Skeletal muscle satellite cell (primary cell): Measurements from ENCODE around the genes VPS54 and SERTAD2.

- CAGE, long polyA plus RNA = no peak
Measured at GRCh38 chr2:62569894-62570271, 63.9 kb upstream of the TMEM17 start.

DNA sequence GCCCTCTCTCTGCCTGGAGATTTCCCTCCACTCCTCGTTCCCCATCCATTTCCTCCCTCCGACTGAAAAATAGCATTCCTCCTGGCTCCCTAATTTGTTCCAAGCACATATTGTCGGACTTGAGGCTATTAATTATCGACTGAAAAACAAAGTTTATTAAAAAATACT is 737 bp downstream of the EHBP1 start:
- CAGE, long polyA plus RNA = no peak

DNA sequence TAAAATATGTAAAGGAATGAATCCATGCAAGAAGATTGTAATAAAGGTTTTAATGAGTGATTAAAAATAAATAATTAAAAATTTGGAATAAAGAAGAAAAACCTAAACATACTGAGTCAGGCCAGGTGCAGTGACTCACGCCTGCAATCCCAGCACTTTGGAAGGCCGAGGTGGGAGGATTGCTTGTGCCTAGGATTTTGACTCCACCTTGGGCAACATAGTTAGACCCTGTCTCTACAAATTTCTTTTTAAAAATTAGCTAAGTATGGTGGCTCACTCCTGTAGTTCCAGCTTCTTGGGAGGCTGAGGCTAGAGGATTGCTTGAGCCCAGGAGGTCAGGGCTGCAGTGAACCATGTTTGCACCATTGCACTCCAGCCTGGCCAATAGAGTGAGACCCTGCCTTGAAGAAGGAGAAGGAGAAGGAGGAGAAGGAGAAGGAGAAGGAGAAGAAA is 147.2 kb upstream of the OTX1 start:
- CAGE, long polyA plus RNA = no peak

DNA sequence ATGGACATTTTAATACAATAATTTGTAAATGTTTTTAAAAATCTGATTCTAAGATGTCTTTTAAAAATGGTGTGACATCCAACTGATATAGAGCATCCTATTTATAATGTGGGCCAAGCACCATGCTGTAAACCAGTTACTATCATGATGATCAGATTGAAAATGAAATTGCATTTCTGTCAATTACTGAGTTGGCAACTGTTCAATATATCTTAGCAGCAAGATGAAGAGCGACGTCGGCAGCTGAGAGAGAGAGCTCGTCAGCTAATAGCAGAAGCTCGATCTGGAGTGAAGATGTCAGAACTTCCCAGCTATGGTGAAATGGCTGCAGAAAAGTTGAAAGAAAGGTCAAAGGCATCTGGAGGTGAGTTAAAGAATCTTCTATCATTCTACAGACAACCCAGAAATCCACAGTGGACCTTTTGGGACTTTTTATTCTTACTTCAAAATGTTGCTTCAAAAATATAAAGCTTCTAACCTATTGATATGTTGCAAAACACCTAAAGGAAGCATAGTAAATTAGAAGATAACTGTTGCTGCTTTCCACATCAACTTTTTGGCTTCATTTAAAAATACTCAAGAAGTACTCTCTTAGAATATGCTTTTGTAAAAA is 71.6 kb upstream of the OTX1 start:
- CAGE, long polyA plus RNA = no peak

DNA sequence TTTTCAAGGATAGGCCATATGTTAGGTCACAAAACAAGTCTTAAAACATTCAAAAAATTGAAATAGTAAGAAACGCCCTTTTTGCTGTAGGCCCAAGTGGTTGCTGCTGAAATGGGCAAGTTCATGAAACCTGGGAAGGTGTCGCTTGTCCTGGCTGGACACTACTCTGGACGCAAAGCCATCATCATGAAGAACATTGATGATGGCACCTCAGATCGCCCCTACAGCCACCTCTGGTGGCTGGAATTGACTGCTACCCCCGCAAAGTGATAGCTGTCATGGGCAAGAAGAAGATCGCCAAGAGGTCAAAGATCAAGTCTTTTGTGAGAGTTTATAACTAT is 95.4 kb downstream of the MDH1 start:
- CAGE, long polyA plus RNA = no peak

DNA sequence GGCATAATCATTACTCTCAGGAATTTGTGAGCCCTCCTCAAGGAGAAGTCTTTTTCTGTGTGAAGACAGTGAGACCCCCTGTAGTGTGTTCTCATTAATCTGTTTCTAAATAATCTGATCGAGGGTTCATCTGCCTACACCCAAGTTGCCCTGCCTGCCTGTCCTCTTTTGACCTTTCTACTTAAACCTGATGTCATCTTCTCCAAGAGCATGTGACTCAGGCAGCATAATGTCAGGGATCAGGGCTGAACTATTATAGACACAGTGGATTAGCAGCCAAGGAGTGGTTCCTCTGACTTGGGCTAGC is 123.9 kb downstream of the MDH1 start:
- CAGE, long polyA plus RNA = no peak

GRCh38 chr2:63810905-63811418 is 30.7 kb upstream of the UGP2 start:
- CAGE, long polyA plus RNA = no peak

DNA sequence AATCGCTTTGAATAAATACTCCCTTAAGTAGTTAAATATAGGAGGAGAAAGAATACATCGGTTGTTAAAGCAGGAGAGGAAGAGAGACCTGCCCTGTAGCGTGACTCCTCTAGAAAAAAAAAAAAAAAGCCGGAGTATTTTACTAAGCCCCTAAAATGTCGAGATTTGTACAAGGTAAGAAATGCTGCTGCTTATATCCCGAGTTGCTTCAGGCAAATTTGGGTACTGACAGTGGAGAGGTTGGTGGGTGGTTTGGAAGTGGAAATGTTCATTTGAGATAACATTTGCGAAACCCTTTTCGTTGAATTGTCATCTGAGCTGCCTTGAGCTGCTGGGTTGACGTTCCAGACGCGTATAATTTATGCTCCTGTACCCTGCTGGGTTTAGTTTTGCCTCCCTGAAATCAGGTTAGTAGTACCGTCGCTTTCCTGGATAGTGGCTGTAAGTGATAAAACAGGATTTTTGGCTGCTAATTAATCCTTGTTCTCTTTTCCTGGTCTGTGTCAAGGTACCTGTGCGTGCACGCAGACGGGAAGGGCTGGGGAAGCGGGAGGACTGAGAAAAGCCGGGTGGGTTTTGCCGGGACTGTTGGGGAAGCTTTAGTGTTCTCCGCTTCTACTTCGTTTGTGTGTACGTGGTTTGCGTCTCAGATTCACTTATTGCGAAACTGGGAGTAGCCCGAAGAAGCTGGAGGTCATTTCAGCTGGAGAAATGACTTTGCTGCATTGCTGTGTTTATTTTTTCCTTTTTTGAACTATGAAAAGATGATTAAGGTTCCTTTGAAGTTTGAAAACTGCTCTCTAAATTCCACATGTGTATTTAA is 546 bp downstream of the UGP2 start:
- CAGE, long polyA plus RNA = no peak

DNA sequence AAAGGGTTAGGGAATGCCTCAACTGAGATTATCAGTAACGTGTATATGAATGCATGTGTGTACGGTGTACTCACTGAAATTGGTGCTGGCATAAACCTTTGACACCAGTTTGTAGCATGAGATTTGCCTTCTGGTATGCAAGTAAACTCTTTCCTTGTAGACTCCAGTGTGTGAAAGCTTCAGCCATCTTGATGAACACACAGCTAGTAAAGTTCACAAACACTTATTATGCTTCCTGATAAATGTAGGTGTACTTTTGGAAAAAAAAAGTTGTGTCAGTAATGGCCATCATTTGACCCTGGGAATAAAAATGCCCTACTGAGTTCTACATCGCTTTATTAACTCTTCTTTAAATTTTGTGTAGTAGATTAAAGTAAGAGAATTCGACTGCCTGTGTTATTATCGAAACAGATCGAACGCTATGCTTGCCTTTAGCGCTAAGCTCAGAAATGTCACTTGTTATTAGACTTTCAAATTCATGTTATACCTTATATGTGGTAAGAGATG is 1.2 kb downstream of the UGP2 start:
- CAGE, long polyA plus RNA = no peak

DNA sequence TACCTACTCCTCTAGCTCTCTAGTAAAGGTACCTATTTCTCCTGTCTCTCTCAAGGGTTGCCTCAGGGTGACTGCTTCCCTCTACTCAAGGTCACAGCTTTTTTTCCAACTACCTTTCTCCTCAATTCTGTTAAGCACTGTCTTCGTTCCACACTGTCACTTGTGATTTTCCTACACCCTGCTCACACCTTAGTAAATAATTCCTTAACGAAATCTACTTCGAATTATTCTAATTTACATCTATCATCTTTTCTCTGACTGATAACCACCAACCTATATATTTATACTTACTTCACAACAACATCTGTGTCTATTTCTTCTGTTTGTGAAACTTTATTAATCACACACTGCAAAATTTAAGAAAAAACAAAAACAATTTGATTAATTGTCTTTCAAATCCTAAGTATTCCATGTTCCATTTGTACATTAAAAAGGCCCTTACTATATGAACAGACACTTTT is 74.9 kb downstream of the VPS54 start:
- CAGE, long polyA plus RNA = no peak

GRCh38 chr2:64012521-64013211 is 6.6 kb downstream of the VPS54 start:
- CAGE, long polyA plus RNA = no peak

DNA sequence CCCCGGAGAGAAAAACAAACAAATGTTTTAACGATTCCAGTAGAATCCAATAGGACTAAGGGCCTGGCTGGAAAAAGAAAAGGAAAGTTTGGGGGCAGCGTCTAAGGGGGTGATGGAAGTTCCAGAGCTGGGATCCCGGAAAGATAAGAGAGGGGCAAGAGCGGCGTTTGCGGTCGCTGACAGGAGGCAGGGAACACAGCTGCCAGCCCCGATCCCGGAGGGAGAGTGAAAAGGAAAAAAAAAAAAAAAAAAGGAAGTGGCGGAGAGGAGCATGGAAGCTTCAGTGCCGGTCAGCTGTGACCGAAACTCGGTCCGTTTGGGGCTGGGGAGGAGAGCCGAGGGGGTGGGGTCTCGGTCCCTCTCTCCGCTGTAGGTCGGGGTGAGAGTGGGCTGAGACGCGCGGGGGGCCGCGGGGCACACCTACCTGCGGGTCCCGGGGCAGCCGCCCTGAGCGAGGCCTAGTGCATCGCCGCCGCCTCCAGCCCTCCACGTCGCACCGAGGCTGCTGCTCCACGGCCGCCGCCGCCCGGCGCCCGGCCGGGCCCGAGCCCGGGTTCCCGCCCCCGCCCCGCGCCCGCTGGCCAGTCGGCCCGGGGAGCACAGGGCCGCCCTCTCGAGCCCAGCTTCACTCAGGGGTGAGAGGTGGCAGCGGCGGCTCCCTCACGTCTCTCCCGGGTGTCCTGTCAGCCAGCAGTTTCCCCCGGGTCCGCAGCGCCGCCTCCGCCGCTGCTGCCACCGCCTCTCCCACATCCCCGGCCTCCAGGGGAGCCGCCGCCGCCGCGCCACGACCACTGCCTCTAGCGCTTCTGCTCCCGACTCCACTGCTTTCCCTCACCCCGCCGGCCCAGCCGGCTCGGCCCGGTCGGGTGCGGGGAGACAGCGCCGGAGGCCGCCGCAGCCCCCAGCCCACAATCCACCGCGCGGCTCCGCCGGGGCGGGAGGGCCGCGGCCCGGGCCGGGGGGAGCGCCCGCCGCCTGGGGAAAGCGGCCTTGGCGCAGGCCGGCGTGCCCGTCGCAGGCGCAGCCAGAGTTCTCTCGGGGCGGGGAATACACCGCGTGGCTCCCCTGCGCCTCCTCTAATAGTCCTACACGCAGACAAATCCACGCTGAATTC is at the start of gene VPS54:
Gene VPS54 (minus strand): TSS at position 915 of the 1,114 bp plus-strand sequence.
- CAGE, long polyA plus RNA = no peak

GRCh38 chr2:64116463-64116662 is 27.9 kb downstream of the PELI1 start:
- CAGE, long polyA plus RNA = no peak

- CAGE, long polyA plus RNA = no peak
Measured at GRCh38 chr2:64120909-64121582, 23.2 kb downstream of the PELI1 start.

- CAGE, long polyA plus RNA = no peak
Measured at GRCh38 chr2:64227926-64228713, 83.9 kb upstream of the PELI1 start.

DNA sequence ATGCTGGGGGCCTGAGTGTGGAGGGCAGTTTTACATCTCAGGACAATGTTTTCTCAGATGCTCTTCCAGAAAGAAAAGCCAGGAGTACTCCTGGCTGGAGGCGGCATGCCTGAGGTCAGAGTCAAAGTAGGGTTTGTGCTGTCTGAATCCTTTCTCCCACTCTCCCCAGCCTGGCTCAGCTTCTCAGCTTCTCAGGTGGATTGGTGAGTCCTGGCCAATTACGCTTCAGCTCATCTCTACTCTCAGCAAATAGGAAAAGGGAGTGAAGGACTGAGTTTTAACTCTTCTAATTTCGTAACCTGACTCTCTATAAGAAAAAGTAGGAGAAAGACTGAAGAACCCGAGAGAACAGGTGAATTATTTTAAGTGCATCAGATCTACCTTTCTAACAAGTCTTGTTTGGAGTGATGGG is 107.4 kb upstream of the PELI1 start:
- CAGE, long polyA plus RNA = no peak

DNA sequence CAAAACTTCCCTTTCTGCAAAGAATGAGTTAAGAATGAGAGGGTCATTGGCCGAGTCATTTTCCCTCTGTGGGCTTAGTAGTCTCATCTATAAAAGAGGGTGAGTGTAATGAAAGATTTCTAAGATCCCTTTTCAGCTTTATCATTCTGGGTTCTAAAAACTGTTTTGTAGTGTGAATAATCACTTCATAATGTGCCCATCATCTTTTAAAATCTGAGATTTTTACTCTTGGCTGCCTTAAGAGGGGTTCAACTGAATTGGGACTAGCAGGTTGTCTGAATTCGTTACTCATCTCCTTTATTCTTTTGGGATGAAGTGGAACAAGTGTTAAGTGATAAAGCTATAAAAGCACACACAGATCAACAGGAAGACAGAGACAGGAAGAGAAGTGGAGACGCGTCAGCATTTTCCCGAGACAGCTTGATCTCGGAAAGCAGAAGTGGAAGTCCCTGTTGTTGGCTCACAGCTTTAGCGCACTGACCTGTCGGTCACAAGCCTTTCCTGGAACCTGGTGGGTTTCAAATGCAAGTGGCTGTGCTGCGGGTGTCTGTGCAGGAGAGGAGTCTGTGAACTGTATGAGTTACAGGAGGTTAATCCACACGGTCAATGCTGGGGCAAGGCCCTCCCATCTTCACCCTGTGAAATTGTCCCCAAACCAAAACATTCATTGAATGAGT is 116.5 kb upstream of the PELI1 start:
- CAGE, long polyA plus RNA = no peak

GRCh38 chr2:64329746-64330469 is 124.1 kb upstream of the LGALSL start:
- CAGE, long polyA plus RNA = no peak

- CAGE, long polyA plus RNA = no peak
Measured at GRCh38 chr2:64474187-64474476, 20.2 kb downstream of the LGALSL start.

DNA sequence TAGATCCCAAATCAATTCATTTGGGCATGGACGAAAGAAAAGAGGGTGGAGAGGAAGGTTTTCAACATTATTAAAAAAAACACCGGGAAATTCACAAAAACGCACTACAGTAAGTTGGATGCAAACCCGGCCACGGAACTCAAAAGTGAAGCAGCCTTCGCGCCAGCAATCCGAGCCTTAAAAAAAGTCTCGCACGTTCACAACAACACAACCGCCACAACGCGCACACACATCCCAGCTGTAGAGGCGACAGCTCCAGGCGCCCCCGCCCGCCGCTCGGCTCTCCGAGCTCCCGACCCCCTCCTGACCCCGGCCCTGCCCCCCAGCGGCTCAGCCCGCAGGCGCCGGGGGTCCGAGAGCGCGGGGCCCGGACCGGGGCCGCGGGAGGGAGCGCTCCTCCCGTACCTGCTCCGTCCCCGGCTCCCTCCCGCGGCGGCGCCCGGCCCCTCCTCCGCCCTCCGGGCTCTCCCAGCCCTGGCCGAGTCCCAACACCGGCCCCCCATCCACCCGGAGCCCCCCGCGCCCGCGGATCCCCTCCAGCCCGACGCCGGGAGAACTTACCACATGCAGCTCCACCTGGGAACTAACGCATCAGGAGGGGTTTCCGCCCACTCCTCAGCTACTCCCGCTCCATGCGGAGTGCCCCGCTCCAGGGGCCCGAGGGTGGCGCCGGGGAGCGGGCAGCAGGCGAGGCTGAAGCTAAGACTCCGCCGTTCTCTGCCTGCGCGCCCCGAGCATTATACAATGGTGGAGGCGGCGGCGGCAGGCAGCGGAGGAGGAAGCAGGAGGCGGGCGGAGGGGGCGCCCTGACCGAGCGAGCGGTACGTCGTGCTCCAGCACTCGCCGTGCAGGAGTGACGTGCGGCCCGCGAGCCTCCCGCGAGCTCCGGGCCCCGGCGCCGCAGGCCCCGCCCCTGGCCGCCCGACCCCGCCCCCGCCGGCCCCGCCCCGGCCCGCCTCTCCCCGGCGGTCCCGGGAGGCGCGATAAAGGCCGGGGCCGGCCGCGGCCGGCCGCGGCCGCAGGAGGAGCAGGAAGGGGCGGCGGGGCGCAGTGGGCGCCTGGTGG is at the start of gene SERTAD2:
Gene SERTAD2 (minus strand): TSS at position 855 of the 1,065 bp plus-strand sequence.
- CAGE, long polyA plus RNA = no peak